ENCODE measurements around the genes GGCX and VAMP8.

- PRO-cap, 3 experiments, result no peak in any of the 3 experiments
- RAMPAGE, long total RNA, result no peak
Measured at GRCh38 chr2:85345161-85345877, 9.0 kb downstream of the RETSAT start.

GRCh38 chr2:85356840-85357356 lies 2.3 kb downstream of the ELMOD3 start:
- PRO-cap, 3 experiments, result no peak in any of the 3 experiments
- RAMPAGE, long total RNA, result no peak

- PRO-cap, 3 experiments, result no peak in any of the 3 experiments
- RAMPAGE, long total RNA, result no peak
Measured at GRCh38 chr2:85552145-85552923, 9.0 kb downstream of the GGCX start.

DNA sequence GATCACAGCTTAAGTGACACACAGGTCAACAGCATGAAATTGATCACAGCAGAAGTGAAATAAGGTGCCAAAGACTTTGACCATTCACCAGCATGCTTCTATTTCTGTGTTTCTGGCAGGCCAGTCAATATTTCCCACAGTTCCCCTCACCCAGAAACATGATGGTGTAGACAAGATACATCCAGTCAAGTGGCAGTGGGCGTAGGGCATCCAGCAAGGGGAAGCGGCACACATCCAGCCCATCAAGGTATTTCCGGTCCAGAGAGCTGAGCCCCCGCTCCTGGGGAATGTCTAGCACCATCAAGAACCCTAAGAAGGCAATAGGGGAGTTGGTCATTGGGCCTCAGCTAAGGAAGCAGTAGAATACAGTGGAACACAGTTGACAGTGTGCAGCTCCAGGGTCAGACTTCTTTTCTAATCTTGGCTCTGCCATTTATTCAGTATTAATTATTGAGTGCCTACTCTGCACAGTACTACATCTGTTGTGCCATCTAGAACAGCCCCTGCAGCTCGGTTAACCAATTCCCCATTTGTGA lies 2.5 kb downstream of the GGCX start:
- PRO-cap, 3 experiments, result no peak in any of the 3 experiments
- RAMPAGE, long total RNA, result no peak

DNA sequence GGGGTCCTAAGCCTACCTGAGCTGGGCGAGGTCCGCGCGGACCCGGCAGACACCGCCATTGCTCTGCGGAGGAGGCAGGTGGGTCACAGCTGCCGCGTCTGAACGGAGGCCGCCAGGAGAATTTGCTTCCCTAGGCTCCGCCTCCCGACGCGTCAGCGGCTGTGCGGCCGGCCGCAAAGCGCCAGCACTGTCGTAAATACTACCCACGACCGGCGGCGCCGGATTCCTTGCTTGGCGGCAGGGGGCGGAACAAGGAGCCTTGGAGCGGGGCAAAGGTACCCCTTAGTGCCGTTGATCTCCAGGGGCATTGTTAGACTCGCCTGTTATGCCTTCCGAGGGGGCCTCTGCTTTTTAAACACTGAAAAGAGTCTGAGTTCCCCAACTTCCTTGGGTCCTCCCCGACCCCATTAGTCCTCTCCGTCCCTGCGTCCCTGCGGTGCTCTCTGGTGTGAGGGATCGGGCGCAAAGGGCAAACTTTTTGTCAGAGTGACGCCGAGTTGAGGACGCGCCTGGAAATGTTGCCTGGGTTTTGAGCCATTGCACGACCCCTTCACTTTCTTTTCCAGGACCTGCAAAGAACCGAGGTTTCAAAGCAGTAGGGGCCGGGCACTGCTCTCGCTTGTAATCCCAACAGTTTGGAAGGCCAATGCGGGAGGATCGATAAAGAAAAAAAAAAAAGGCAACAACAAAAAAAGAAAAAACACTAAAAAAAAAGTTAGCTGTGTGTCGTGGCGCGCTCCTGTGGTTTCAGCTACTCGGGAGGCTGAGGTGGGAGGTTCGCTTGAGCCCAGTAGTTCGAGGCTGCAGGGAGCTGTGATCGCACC lies at the start of gene GGCX:
TSS of gene GGCX (minus strand) at position 124 of the 824 bp plus-strand sequence.
- PRO-cap, 3 experiments, result peak in 3 of 3 experiments; most common plus-strand start position 230 of the sequence (in 2); most common minus-strand start position 104 of the sequence (in 2)
- RAMPAGE, long total RNA, result no peak

- PRO-cap, 3 experiments, result no peak in any of the 3 experiments
- RAMPAGE, long total RNA, result start-site peak on the plus strand at chr2:85577552-85577623, 229 and 12 reads in 2 replicates
Measured at GRCh38 chr2:85577124-85577719, at the start of gene VAMP8. Gene VAMP8, plus strand, starts transcription at chr2:85577586.

- PRO-cap, 3 experiments, result no peak in any of the 3 experiments
- RAMPAGE, long total RNA, result no peak
Measured at GRCh38 chr2:85601425-85602075, 948 bp downstream of the TMEM150A start.

DNA sequence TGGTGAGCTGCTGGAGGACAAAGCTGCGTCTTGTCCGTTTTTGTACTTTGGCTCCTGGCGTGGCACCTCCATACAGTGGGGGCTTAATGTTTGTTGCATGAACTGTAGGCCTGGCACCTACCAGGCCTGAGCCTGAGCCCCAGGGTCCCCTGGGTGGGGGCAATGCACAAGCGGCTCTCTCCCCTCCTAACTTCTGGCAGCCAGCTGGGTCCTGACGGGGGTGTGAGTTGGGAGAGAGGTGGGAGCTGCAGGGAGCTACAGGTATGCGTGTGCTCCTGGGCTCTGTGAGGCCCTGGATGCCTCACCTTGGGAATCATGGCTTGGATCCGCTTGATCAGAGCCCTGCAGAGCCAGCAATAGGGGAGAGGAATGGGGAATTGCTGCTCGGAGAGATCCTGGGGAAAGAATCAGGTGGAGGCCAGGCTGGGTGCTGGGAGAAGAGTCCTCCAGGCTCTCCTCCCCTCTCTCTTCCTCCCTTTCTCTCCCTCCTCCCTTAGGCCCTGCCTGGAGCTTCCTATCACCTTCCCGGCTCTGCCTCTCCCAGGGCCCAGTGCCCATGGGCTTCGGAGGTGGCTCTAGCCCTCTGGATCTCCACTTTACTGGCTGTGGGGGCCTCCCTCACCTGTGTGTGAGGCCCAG lies 2.9 kb downstream of the SFTPB start:
- PRO-cap, 3 experiments, result no peak in any of the 3 experiments
- RAMPAGE, long total RNA, result no peak

DNA sequence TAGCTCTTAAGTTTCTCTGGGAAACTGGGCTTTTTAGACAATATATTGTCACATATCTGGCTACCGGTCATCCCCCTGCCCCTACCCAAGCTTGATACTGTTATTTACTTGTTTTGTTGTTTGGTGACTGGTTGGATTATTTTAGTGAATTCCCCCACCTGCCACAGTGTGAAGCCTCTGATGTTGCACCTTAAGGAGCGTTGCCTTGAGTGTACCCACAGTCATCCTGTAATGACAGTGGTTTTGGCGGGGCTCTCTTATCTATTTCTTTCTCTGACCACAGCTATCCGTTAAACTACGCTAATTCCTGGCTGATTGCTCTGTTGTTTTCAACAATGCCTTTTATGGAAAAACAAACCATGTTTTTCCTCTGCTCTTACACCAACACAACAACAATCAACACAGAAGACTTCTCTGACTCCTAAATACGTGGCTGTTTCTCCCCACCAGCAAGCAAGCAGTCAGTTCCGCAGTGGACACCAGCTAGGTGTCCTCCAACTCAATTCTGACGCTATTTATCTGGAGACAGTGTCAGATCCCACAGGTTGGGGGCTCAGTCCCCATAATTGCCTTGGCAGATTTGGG lies 10.9 kb downstream of the GNLY start:
- PRO-cap, 3 experiments, result no peak in any of the 3 experiments
- RAMPAGE, long total RNA, result no peak

DNA sequence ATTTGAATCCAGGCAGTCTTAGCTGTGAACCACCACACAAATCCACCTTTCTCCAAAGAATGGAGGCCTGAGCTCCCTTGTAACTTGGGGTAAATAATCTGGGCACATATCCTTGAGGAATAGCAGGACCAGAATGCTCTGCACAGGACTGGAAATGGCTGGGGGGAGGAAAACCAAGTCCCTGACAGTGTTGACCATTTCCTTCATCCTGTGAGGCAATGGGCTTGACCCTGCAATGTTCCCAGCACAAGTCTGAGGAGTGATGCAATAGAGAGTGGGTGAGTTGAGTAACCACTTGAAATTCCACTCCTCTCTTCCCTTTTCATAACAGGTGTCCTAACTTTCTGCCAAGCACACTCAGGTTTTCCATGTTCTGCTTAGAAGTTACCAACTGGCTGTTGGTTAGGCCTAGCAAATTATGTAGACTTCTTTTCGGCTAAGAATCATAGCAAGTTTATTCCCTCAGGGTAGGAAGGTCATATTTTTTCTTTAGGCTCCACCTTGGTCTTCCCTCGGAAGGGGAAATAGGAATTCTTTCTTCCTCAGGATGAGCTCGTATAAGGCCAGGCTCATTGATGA lies 11.4 kb downstream of the GNLY start:
- PRO-cap, 3 experiments, result no peak in any of the 3 experiments
- RAMPAGE, long total RNA, result no peak

DNA sequence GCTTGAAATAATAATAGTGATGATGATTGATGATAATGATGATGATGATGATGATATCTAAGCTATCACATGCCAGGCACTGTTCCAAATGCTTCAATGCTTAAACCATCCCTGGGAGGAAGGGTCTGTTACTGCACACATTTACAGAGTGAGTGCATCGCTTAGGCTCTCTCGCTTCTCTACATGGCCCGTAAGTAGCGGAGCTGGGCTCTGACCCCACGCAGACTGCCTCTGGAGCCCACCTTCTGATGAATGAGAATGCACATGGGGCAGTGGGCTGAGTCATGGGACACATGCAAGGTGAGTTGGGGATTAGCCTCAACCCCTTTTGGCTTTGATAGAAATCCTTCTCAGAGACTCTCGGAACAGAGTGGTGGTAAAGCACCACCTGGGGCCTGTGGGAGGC lies 15.6 kb downstream of the GNLY start:
- PRO-cap, 3 experiments, result no peak in any of the 3 experiments
- RAMPAGE, long total RNA, result no peak

DNA sequence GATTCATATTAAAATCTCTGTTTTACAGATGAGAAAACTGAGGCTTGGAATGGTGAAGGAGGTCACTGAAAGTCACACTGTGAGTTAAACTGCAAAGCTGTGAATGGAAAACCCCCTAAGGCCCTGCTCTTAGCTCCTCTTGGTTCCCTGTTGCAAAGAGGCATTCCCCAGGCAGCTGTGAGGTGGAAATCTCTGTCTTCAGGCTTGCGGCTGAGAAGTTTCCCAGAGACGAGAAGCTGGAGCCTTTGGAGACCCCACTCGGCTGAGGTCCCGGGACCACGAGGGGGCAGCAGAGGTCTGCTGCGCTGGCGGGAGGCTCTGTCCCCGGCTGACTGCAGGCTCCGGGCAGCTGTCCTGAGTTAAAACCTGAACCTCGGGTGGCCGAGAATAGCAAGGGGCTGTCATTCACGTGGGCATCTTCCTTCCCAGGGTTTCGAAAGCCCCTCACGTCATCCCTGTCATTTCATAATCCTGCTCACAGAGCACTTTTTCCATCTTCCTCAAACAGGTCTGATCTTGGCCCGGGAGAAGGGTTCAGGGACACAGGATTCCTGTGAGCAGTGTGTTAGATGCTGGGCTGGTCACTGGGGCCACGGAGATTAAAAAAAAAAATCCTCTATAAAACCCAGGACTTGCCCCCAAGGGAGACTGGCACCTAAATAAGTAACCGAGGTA lies 24.8 kb upstream of the ATOH8 start:
- PRO-cap, 3 experiments, result no peak in any of the 3 experiments
- RAMPAGE, long total RNA, result no peak

- PRO-cap, 3 experiments, result no peak in any of the 3 experiments
- RAMPAGE, long total RNA, result no peak
Measured at GRCh38 chr2:85748508-85749659, 4.9 kb upstream of the ATOH8 start.

DNA sequence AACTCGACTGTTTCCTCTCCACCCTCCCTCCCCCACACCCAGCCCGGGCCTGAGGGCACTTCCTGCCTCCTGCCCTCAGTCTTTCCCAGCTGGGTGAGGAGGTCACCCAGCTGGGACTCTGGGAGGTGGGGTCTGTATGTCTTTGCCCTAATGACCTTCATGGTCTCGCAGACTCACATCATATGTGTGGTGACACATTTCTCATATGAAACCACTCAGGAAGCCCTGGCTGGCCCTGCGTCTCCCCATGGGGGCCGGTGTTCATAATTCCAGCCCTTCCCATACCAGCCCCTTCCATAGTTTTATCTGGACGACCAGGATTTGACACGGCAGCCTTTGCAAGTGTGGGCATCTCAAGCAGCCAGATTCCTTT lies 12.5 kb downstream of the ATOH8 start:
- PRO-cap, 3 experiments, result no peak in any of the 3 experiments
- RAMPAGE, long total RNA, result no peak

DNA sequence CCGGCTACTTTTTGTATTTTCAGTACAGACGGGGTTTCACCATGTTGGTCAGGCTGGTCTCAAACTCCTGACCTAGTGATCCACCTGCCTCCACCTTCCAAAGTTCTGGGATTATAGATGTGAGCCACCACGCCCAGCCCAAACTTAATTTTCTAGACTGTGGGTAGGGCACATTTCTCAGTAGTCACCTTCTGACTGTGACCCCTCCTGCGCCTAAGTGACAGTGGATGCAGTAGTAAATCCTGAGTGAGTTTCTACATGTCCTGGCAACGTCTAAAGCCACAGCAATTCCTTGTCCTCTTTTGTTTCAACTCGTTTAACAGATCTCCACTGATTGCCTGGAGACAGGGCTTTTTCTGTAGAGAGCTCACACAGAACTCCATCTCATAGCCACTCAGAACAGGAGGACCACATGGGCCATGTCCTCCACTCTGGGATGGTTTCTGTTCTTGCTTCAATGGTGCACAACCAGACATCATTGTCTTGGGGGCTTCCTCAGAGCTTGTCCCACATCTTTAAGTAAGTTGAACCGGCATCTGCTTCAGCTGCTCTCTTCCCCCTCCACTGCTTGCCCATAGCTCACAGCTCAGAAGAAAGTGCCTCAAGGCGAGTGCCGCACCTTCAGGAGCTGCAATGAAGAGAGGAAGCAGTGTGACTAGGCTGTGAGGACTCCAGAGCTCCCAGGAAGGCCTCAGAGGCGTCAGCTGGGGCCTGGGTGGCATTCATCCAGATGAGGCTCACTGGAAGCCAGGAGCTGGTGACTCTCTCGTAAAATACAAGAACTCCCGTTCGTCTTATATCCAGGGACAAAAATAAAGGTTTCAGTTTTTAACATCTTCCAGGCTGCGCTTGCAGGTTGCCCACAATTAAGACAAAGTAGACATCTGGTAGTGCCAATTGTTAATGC lies 37.5 kb downstream of the ST3GAL5 start:
- PRO-cap, 3 experiments, result no peak in any of the 3 experiments
- RAMPAGE, long total RNA, result no peak

DNA sequence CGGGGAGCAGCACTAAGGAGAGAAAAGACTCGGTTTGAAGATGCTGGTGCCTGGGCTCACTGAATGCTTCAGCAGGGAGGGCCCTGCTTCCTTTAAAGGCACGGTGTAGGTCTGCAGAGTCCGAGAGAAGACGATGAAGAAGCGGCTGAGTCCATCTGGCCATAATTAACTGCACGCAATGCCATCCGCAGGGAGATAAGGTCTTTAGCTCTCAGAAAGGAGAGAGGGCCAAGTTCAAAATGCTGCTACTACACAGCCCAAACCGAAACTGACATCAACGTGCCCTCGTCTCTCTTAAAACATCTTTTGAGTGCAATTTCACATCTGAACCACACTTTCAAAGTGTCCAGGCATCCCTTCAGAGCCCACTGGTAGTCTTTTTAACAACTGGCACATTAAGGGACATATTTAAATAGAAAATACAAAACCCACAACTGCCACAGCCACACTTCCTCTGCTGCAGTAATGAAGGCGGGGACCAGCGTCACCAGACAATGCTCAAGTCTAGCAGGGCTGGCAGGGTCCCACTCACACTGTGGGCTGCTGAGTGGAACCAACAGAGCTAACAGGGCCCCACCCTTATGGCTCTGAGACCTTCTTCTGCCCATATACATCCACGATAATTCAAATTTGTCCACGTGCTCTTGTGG lies 35.8 kb downstream of the ST3GAL5 start:
- PRO-cap, 3 experiments, result no peak in any of the 3 experiments
- RAMPAGE, long total RNA, result no peak

- PRO-cap, 3 experiments, result no peak in any of the 3 experiments
- RAMPAGE, long total RNA, result no peak
Measured at GRCh38 chr2:85904809-85905884, 16.4 kb upstream of the ST3GAL5 start.

- PRO-cap, 3 experiments, result no peak in any of the 3 experiments
- RAMPAGE, long total RNA, result no peak
Measured at GRCh38 chr2:85935653-85936221, 46.9 kb upstream of the ST3GAL5 start.

DNA sequence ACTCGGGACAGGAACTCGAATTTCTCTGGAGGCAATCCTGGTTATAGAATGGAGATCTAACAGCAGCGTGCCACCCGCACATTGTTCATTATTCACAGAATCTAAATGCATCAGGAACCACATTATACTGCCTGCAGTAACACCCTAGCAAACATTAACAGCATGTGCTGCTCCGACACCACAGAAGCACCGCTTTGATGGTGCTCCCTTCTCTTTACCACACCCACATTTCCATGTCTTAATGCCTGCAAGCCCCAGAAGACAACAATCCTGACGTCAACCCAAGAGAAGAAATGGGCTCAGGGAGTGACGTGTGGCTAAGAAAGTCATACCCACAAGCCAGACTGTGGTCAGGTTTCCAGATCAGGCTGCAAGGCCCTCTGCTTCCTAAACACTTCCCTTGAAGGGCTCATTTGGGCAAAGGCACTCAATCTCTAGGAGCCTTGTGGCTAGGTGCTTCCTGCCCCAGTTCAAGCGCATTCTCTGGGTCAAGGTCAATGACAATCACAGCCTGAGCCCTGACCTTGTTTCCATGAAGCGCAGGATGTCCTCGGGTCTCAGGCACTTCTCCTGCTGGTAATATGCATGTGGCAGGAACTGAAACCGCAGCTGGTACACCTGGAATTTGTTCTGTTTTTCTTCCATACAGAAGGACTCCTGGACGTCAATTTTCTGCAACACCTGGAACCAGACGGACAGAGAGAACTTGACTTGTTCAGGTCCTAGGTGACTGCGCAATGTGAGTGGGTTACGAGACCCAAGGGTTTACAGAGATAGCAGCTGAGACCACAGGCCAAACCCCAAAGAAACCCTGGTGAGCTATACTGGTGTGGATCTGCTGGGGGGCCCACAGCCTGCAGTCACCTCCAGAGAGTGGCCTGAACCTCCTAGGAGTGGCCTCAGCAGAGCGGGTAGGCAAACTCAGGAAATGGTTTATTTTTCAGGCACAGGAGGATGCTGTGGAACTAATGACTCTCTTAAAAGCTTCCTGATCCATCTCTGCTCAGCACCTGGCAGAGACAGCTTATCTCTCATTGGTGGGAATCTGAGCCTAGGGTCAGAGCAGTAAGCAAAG lies 67.2 kb downstream of the POLR1A start:
- PRO-cap, 3 experiments, result no peak in any of the 3 experiments
- RAMPAGE, long total RNA, result no peak

DNA sequence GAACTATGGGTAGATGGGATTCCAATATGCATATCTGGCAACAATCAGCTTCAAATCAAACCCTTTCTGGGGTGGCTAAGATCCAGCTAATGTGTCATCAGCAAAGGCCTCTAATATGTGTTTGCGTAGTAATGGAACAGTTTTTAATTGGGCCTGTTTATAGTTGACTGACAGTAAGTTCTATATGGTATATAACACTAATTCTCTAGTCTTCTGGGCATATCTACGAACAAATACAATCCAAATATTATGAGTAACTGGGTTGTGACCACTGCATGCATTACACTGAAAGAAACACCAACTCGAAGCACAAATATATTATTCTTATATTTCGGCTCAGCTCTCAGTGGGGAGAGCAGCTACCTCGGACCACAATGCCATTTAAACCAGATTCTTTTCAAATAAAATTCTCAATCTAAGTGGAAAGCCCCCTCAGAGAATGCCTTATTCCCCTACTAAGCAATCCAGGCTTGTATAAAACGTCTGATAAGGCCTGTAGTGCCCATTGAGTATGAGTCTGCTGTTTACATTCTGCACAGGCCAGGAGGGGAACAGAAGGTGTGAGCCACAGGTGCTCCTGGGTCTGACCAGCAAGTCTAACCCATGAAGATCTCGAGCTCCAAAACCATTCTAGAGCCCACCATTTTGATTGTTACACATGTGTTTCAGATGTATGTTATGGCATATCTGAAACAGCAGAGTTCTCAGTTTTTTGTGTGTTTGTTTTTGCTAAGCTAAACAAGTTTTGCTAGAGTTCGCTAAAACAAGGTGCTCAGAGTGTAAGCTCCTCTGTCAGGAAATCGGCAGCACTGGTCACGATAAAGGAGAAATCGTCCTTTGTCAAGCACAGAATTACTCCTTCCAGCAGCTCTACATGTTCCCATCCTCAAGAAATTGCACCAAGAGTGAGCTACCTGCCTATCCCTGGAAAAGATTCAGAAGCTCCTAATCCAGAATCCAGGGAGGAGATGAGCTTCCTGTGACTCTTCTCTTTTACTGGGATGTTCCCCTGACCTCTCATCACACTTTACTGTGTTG lies 16.4 kb downstream of the MRPL35 start:
- PRO-cap, 3 experiments, result no peak in any of the 3 experiments
- RAMPAGE, long total RNA, result no peak

Measured in cerebellum (tissue), 5 donors.